Cerebellum (tissue), 5 donors: Measurements from ENCODE around the genes GEMIN7 and RTN2.

- PRO-cap, 3 experiments, result no peak in any of the 3 experiments
- RAMPAGE, long total RNA, result no peak
These were observed 20.3 kb downstream of the CEACAM16 start for GRCh38 chr19:44719100-44719739.

DNA sequence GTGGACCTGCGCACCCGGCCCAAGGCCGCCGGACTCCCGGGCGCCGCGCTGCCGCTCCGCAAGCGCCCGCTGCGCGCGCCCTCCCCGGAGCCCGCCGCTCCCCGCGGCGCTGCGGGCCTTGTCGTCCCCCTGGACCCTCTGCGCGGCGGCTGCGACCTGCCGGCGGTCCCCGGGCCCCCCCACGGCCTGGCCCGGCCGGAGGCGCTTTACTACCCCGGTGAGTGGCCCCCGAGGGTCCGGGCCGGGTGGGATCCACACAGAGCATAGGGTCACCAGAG, 261 bp downstream of the BCL3 start:
- PRO-cap, 3 experiments, result no peak in any of the 3 experiments
- RAMPAGE, long total RNA, result no peak

DNA sequence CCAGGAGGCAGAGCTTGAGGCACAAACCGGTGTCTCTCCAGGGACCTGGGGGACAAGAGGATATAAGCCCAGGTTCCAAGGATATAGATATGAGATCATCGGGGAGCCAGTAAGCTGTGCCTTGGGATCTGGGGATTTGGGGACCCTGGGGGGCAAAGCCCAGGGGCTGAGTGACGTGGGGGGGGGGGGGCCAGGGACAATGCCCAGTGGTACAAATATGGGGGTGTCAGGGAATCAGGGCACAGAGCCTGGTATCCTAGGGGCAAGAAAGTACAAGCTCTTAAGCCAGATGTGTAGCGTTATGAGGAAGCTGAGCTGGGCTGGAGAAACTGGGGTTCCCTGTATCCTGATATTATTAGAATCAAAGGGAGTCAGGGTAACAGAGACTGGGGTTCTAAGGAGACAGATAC, 605 bp downstream of the BCL3 start:
- PRO-cap, 3 experiments, result no peak in any of the 3 experiments
- RAMPAGE, long total RNA, result no peak

DNA sequence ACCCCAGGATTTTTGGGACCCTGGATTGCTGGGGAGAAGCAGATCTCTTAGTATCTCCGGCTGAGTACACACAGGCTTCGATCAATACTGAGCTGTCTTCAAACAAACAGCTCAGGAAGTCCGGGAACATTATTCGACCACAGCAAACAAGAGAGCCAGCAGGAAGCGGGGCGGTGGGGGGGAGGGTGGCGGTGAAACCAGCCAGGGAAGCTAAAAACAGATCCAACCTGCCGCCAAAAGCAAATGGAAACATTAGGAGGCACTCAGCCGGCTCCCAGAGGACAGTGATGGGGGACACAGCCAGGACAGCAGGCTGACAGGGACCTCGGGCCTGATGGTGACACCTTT, 12.2 kb upstream of the BCAM start:
- PRO-cap, 3 experiments, result no peak in any of the 3 experiments
- RAMPAGE, long total RNA, result no peak

DNA sequence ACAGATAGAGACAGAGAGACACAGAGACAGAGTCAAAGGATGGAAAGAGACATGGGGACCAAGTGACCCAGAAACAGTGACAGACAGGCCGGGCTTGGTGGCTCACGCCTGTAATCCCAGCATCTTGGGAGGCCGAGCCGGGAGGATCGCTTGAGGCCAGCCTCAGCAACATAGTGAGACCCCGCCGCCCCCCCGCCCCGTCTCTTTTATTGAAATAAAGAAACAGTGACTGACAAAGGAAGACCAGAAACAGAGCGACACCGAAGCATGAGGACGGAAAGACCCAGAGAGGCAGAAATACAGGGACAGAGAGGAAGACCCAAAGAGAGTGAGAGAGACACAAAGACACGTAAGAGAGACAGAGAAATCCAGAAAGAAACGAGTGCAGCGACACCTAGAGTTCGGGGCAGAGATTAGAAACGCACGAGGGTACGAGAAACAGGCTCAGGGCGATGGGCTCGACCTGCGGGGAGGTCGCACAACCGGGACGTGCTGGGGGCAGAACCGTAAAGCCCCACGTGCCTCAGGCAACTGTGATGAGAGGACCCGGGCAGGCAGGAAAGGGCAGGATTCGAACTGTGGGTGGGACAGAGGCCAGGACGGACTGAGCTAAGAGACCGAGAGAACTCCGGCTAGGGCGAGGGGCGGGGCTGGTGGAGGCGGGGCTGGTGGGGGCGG, 646 bp upstream of the NECTIN2 start:
- PRO-cap, 3 experiments, result peak in 1 of 3 experiments; most common minus-strand start position 606 of the sequence (in 1)
- RAMPAGE, long total RNA, result no peak

DNA sequence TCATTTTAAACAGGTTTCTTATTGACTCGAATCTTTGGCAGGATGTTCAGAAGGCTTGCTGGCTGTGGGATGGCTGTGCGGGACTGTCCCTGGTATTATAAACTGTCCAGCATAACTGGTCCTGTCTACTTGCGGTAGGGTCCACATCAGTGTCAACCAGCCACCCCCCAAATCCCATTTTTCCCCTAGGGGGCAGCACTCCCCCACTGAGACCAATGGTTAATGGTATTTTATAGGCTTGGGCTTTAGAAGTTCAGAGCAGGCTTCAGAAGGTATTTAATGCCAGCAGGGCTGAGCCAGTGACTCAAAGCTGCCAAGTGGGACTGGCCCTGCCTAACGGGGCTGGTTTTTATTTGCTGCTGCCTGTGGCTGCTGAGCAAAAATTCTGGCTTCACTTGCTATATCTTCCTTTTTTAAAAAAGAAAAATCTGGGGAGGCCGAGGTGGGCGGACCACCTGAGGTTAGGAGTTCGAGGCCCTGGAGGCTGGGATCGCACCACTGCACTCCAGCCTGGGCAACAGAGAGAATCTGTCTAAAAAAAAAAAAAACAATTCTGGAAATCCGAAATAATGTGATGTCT, 15.7 kb downstream of the RELB start:
- PRO-cap, 3 experiments, result no peak in any of the 3 experiments
- RAMPAGE, long total RNA, result no peak

DNA sequence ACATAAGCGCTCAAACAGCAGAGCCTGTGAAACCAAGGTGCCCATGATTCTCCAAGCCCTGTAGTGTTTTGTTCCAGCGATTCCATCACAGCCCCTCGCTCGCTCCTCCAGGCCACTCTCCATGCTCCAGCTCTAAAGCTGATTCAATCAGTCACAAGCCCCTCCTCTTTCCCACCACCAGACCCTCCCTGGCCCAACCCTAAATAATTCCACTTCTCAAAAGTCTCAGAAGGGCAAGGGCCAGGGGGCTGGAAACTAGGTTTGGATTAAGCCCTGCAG, 1.6 kb downstream of the ZNF296 start:
- PRO-cap, 3 experiments, result no peak in any of the 3 experiments
- RAMPAGE, long total RNA, result no peak

- PRO-cap, 3 experiments, result peak in 1 of 3 experiments; most common plus-strand start chr19:45075627 (in 1)
- RAMPAGE, long total RNA, result no peak
These were observed 744 bp downstream of the ZNF296 start for GRCh38 chr19:45075483-45075984.

DNA sequence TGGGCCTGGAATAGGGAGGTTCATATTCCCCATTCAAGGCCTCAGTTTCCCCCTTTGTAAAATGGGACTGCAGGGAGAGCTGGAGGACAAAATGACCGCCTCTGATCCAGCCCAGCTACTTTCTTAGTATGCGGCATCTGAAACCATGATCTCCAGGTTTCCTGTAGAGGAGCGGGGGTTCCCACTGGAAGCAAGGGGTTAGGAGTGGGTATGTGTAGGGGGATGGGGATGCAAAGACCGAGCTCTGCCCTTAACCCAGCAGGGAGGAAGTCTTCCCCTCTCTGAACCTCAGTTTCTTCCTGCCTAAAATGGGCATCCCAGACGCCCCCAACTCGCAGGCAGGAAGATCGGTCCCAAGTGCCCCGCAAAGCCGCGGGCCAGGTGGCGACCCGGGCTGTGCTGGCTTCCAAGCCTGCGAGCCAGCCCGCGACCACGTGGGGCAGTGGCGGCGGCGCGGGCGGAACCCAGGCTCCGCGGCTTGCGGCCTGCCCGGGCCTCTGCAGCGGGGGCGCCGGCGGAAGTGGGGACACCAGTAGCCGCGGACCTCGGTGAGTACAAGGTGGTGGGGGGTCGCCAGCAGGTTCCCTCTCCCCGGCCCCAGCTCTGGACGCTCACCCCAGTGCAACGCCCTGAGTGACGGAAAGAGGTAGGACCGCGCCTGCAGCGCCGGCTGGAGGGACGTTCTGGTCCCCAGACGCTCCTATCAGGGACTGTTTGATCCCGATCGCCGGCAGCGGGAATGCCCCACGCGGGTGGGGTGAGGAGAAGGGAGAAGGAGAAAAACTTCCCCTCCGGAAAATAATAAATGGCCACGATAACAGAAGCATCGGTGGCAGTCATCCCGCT, at the start of gene GEMIN7:
Gene GEMIN7 (plus strand): TSS at position 529 of the 846 bp plus-strand sequence.
- PRO-cap, 3 experiments, result peak in 3 of 3 experiments; most common plus-strand start position 502 of the sequence (in 2); most common minus-strand start position 416 of the sequence (in 1)
- RAMPAGE, long total RNA, result no peak

- PRO-cap, 3 experiments, result no peak in any of the 3 experiments
- RAMPAGE, long total RNA, result no peak
These were observed 6.5 kb downstream of the NKPD1 start for GRCh38 chr19:45154194-45154815.

DNA sequence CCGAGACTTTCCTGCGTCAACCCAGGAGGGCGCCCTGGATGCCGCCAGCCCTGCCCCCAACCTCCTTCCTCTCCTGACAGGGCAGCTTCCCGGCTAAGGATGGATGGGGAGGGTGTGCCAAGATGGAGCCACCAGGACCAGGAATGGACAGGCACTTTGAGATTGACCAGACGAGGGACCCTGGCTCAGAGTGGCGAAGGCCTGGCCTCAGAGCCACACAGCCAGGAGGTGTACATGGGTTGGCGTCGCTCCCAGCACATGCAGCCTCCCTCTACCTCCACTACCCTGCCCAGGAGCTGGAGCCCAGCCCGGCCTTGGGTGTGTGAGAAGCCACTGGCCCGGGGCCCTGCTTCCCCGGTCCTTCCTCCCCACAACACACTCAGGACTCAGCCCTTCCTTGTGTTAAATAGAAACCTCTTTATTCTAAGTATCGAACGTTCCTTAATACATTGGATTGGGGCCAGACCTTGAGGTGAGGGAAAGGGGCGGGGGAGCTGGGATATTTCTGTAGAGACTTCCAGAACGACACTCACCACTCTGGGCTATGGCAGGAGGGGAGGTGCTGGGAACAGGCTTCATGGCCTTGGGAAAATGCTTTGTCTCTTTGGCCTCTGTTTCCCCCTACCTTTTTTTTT, 33.1 kb downstream of the EXOC3L2 start:
- PRO-cap, 3 experiments, result no peak in any of the 3 experiments
- RAMPAGE, long total RNA, result no peak

GRCh38 chr19:45323460-45324237, 974 bp upstream of the CKM start:
- PRO-cap, 3 experiments, result no peak in any of the 3 experiments
- RAMPAGE, long total RNA, result no peak

DNA sequence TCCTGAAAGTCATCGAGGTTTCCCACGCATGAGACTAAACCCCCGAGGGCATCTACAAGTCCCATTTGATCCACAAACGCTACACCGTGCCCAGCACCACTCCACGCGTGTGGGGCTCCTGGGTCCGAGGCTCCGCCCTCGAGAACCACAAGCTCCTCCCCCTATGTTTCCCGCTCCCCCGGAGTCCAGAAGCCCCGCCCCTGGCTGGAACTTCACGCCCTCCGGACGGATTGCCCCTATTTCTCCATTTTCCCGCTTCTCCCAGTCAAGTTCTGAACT, 563 bp upstream of the POLR1G start:
- PRO-cap, 3 experiments, result peak in 1 of 3 experiments; most common plus-strand start position 197 of the sequence (in 1); most common minus-strand start position 140 of the sequence (in 1)
- RAMPAGE, long total RNA, result no peak

- PRO-cap, 3 experiments, result no peak in any of the 3 experiments
- RAMPAGE, long total RNA, result no peak
These were observed 2.7 kb downstream of the POLR1G start for GRCh38 chr19:45408891-45409734.

DNA sequence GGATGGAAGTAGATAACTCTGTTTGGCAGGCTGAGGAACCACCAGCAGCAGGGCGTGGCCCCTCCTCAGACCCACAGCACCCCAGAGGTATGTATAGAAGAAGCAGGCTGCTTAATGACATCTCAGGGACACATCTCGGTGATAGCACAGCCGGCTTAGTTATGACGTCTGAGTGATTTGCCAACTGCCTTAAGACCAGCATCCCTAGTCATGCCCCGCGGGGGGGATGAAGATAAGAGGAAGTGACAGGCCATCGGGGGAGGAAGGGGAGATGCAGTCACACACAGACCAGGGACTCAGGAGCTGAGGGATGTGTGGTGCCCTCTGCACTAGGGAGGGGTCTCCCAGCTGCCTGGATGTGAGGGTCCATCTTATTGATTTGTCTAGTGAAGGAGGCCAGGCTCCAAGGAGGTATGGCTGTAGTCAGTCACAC, 19.1 kb upstream of the ERCC1 start:
- PRO-cap, 3 experiments, result no peak in any of the 3 experiments
- RAMPAGE, long total RNA, result no peak

- PRO-cap, 3 experiments, result peak in 1 of 3 experiments; most common minus-strand start chr19:45451535 (in 1)
- RAMPAGE, long total RNA, result no peak
These were observed 16.4 kb upstream of the FOSB start for GRCh38 chr19:45451057-45452222.

DNA sequence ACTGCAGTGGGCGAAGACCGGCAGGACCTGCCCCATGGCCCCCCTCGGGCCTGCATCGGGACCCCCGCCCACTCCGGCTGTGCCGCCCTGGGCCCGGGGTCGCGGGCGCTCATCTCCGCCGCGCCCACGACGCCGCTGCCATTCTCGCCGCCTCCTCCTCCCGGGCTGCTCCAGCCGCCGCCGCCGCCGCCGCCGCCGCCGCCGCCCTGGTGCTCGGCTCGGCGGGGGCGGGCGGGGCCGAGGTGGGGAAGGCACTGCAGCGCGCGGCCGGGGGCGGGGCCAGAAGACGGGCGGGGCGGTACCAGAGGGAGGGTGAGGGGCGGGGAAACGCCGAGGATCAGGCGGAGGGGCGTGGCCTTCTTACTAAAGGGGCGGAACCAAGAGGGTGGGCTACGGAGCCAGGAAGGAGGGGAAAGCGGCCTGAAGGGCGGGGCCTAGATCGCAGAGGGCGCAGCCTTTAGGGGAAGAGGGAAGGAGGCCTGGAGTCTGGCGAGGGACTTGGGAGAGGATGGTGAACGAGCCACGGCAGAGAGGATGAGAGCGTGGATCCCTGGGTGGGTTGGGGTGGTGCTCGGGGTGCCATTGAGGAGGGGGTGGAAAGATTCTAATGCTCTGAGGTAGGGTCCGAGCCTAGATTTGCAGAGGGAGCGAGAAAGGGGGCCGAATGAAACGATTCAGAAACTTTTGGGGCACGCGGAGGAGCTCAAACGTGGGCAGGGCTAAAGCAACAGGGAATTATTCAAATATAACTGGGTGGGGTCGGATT, at the start of gene RTN2:
Gene RTN2 (minus strand): TSS at position 258 of the 766 bp plus-strand sequence.
- PRO-cap, 3 experiments, result peak in 3 of 3 experiments; most common plus-strand start position 489 of the sequence (in 2); most common minus-strand start position 167 of the sequence (in 1)
- RAMPAGE, long total RNA, result no peak

GRCh38 chr19:45532177-45532784, 25.0 kb downstream of the VASP start:
- PRO-cap, 3 experiments, result no peak in any of the 3 experiments
- RAMPAGE, long total RNA, result no peak

- PRO-cap, 3 experiments, result peak in 1 of 3 experiments; most common plus-strand start chr19:45577309 (in 1); most common minus-strand start chr19:45577257 (in 1)
- RAMPAGE, long total RNA, result no peak
These were observed 7.4 kb downstream of the OPA3 start for GRCh38 chr19:45576836-45578054.

- PRO-cap, 3 experiments, result no peak in any of the 3 experiments
- RAMPAGE, long total RNA, result no peak
These were observed 4.2 kb downstream of the GPR4 start for GRCh38 chr19:45597795-45598173.